Skin of body (tissue), 2 donors: ENCODE results near the genes HDAC7, SENP1, CCDC184, H1-7, KANSL2, FKBP11 and TUBA1A.

DNA sequence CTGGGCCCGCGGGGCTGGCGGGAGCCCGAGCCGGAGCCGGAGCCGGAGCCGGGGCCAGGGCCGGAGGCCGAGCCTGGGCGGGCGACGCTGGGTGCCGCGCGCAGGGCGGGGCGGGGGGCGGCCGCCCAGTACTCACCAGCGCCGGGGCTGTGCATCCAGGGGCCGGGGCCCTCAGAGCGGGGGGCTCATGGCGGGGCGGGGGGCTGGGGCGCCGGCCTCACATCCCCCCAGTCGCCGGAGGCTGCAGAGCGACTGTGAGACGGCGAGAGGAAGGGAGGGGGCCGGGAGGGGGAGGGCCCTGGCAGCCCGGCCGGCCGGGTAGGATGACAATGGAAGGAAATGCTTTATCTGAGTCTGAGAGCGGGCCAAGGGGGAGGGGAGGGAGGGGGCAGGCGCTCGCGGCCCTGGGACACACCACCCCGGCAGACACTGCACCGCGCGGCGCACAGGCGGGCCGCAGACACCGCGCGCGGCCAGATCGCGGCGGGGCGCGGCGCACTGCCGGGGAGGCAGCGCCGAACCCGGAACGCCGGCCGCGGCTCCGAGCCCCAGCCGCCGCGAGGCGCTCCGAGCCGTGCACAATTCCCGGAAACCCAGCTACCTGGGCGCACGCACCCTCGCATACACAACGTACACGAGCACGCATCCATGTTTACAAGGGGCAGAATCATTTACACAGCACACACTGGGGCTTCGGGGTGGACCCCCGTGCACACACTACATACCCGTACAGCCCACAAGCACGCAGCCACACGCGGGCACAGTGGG, at the start of gene HDAC7:
Gene HDAC7, minus strand, starts transcription at position 273 of the 768 bp plus-strand sequence.
- RAMPAGE, long total RNA, result no peak

DNA sequence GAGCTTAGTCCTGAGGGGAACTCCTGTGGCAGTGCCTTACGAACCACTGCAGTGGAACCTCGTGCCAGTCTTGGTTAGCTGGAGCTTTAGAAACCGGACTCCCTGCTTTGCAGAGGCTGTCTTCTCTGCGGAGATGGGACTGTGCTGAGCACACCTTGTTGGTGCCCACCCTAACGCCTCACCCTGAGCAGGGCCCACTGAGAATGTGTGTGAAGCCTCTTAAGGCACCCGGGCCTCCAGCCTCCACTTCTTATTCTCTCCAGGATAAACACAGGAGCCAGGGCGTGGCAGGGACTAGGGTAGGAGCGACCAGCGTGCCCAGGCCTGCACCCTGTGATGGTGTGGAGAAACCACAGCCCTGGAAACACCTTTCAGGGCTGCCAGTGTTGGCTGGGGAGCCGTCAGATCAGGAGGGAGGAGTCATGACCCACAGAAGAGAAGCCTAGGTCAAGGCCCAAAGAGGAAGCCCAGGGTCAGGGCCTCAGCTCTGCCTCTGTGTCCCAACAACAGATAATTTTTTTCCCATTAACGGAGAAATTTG, 41.4 kb downstream of the VDR start:
- RAMPAGE, long total RNA, result no peak

DNA sequence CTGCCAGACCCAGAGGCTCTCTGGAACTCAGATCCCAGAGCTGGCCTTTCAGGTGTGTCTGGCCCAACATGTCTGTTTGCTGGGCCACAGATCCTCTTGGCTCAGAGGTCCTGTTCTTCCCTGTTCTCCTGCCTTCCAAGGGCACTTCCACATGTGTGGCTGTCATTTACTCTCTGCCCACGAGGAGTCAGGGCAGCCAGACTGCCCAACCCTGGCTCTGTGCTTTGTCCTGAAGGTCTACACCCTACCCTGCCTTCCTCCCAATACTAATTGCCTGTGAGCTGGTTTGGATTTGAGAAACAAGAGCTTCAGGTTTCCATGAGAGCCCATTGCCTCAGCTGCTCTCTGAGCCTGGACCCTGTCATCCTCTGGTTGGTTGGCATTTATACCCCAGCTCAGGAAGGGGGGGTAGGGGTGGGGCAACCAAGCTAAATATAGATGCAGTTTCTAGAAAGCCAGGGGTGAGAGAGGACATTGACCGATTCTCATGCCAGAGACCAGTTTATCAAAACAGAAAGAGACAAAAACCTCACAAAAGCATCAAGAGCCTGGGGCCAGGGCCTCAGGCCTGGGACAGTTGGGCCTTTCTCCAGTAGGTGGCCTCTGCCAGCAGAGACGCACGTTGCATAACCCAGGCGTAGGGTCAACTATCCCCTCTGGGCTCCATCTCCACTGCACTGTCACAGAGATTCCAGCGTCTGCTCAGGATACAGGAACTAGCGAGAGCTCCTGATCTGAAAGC, 34.5 kb downstream of the VDR start:
- RAMPAGE, long total RNA, result no peak

GRCh38 chr12:47900121-47901094, 4.4 kb downstream of the VDR start:
- RAMPAGE, long total RNA, result no peak

- RAMPAGE, long total RNA, result no peak
Measured at GRCh38 chr12:47988264-47988922, 15.9 kb downstream of the COL2A1 start.

DNA sequence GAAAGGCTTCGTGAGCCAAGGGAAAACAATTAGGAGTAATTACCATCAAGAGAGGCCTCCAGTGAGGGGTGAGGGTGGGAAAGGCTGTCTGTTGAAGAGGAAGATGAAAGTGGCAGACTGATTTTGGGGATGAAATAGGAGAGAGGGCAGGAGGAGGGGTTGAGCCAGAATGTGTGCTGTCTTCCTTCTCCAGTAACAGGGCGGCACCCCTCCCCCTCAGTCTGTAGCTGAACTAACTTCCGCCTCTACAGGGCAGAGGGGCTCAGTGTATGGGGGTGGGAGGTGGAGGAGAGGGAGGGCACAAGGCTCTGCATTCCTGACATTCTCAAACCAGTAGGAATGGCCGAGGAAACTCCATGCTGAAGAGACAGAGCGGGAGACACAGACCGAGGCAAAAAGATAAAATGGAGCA, 33.1 kb upstream of the COL2A1 start:
- RAMPAGE, long total RNA, result no peak

DNA sequence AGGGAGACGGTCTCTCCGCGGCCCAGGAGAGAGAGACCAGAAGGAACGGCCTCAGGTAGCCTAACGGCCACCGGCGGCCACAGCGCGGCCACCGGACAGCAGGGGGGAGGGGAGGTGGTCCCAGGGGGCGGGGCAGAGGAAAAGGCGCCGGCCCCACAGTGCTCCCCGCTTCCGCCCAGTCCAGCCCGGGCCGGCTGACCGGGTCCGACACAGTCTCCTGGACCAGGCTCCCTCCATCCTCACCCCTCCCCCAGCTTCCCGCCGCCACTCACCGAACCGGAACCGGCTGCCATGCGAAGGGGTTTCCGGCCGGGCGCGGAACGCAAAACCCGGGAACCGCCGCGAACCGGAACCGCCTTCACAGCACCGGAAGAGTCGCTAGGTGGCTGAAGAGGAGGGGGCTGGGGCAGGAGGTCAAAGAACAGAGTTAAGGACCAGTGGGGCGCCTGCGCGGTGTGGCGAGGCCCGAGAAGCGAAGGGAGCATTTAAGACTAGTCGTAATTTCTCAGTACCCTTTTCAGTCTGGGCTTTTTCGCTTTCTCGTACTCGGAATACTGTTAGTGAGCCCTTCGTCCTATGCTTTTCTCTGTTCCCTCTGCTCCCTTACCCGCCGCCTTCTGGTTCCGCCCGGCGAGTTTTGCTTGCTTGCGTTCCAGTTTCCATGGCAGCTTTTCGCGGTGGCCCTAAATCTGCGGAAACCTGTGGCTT, at the start of gene SENP1:
Gene SENP1, minus strand, starts transcription at position 324 of the 708 bp plus-strand sequence.
- RAMPAGE, long total RNA, result no peak

GRCh38 chr12:48118466-48119059, 601 bp upstream of the PFKM start:
- RAMPAGE, long total RNA, result no peak

- RAMPAGE, long total RNA, result no peak
Measured at GRCh38 chr12:48182841-48183392, 527 bp upstream of the CCDC184 start.

- RAMPAGE, long total RNA, result no peak
Measured at GRCh38 chr12:48183393-48184280, at the start of gene CCDC184. TSS of gene CCDC184 (plus strand) at chr12:48183644.

DNA sequence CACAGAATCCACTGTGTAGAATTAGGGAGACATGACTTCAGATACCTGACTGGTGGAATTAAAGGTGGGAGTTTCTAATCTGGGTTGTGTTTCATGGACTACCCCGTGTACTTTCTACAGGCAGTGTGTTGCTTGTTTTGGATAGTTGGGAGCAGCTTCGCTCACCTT, at the start of gene H1-7:
Gene H1-7, plus strand, starts transcription at position 168 of the 168 bp plus-strand sequence.
- RAMPAGE, long total RNA, result no peak

GRCh38 chr12:48682091-48682934, at the start of gene KANSL2:
TSS of gene KANSL2 (minus strand) at chr12:48682238.
- RAMPAGE, long total RNA, result start-site peak on the minus strand at chr12:48682208-48682282, 216 and 20 reads in 2 replicates

DNA sequence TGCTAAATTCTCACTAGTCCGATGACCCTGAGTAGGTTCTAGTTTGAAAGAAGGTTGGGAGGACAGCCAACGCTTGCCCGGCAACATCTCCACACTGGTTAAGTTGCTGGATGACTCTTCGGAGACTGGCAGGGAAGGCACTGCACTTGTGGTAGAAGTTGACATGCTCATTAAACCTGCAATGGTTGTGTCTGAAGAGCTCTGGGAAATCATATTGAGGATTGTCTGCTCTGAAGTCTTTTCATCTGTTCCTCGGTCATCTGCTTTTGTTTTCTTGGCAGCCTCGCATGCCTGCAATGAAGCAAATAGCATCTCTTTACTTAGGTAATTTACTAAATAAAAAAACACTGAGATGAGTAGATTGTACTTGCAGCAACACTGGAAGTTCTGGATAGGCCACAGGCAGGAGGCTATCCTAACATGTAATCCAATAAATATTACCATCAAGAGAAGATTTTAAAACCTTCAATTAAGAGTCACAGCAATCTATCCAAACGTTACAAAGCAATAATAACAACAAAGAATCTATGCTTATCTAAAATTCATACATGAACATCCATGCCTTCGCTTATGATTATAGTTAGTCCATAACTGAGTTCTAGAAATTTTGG, 12.2 kb upstream of the KANSL2 start:
- RAMPAGE, long total RNA, result no peak

DNA sequence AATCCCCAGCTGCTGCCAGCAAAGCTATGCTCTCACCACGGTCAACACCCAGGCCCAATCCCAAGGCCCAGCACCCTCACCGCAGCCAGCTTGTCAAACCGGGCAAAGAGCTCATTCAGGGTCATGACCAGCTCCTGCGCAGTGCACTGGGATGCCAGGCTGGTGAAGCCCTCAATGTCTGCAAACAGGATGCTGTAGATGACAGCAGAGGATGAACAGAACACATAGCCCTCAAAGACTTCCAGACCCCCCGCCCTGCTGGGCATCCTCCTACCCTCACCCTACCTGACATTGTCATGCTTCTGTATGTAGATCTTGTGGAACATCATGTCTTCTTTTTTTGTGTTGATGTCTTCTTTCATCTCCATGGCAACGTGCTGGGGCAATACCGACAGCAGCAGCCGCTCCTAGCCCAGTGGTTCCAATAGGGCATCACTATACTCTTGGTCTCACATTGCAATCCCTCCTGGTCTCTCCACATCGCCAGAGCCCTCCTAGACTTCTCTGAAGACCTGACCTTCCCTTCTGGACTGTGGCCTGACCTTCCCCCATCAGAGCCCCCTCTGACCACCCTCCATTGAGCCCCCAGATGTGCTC, 11.5 kb downstream of the ADCY6 start:
- RAMPAGE, long total RNA, result no peak

DNA sequence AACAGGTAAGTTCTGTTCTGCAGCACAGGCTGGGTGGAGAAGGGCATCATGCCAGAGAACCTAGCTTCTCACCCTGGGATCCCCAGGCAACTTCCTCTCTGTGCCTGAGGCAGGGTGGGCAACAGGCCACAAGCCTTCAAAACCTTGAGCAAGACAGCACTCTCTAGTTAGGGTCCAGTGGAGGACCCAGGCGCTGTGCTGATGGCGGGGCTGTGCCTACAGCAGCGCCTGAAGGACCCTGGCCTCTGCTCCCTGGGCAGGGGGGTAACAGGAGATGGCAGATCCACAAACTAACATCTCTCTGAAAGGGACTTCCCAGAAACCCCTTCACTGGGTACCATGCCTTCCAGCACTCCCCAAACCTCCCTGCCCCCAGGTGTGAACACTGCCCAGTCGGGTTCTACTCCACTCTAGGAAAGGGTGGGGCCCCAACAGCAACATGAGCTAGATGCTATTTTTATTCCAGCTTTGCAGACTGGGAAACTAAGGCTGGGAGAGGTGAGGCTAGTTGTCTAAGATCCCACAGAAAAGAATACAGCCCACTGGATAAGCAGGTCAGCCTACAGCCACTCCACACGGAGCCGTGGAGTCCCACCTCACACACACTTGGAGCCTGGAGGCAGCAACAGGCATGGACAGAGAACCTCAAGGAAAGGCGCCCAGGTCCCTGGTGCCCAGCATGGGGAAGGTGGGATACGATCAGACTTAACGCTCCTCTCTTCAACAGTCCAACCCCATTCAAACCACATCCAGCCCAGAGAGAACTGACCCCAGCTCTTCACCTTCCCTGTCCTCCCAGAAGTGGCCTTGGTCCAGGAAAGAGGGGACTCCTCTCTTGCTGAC, 7.4 kb downstream of the ADCY6 start:
- RAMPAGE, long total RNA, result no peak

DNA sequence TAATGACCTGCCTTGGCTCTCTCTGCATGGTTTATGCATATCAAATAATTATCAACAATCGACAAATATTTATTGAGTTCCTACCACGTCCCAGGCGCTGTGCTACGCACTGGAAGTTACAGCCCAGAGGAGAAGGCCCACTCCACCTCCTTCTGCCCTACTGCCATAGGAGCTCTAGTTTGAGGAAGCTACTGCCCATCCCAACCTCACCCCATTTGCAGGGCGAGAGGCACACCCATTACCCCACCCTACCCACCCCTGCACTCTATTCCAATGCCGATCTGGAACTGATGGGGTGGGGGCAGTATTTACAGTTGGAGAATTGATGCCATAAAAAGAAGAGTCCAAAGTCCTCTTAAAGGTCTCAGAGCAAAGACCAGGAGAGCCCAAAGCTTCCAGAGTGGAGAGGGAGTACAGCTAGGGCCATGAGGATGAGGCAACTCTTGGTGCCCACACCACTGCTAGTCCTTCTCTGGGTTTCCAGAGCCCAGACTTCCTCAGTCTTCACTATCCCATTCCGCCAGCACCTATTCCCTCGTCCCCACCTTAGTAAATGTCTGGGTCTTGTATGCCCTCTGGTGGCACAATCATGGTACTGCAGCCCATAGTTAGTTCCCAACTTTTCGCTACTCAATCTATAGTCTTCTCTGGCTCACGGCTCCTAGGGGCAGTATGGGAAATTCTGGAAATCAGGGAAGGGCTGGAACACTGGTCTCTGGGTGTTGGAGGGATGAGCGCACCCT, 6.7 kb upstream of the ADCY6 start:
- RAMPAGE, long total RNA, result no peak

DNA sequence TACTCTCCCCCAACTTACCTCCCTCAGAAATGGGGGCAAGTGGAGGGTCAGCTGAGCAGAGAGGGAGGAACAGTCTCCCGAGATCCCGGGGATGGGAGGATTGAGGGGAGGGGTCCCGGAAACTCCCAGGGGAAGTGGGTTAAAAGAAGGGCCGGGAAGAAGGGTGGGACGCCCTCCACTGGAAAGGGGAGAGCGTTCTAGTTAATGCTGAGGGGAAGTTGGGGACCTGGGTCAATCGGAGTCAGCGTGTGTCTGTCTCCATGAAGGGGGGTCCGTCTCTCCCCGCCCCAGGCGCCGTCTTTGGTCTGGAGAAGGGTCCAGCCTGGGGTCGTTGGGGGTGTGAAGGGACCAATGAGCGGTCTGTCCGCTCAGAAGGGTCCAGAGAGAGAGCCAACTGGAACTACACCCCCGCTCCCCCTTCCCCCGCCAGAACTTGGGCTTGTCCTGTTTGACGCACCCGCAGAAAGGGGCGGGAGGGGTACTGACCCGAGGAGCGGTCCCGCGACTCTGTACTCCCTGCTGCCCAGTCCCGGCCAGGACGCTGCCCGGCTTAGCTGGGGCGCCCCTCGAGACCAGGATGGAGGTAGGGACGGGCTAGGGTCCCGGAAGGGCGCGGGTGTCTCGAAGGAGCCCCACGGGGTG, 4.2 kb upstream of the CACNB3 start:
- RAMPAGE, long total RNA, result no peak

- RAMPAGE, long total RNA, result no peak
Measured at GRCh38 chr12:48925291-48925880, at the start of gene FKBP11. TSS of gene FKBP11 (minus strand) at chr12:48925492.

- RAMPAGE, long total RNA, result no peak
Measured at GRCh38 chr12:49184676-49185866, 3.8 kb downstream of the TUBA1A start.

GRCh38 chr12:49188843-49189434, at the start of gene TUBA1A:
TSS of gene TUBA1A (minus strand) at chr12:49189080.
- RAMPAGE, long total RNA, result start-site peak on the minus strand at chr12:49189011-49189178, 5,070 and 60 reads in 2 replicates